H1 (cell line): ENCODE measurements around the genes PFKL, KRTAP10-5 and KRTAP12-1.

DNA sequence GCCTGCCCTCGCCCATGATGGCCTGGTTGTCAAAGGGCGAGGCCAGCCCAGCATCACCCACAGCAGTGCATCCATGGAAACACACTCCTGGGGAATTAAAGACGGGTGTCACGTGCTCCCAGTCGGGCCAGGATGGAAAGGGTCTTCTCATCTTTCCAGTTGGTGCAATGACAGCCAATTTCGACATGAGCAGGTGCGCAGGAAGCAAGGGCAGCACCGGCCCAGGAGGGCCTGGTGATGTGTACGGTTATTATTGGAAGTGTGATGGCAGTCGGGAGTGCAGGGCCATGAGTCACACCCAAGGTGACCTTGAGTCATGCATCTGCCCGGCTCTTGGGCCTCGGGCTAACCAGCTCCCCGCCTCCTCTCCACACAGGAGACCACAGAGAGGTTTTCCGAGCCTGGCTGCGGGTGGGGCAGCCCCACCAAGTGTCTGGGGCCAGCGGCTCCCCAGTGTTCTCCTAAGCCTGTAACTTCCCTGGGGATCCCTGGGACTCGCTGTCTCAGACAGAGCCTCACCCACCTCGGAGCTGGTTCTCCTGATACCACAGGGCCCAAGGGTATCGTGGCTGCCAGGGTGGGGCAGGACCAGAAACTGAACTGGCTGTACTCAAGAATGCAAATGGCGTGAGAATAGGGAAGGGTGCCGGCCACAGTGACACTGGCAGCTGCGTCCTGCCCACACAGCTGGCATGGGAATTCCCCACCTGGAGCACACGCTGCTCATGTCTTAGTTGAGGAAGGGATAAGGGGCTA lies 119.8 kb downstream of the SIK1 start:
- RRBS = no CpG with 5 or more reads among the region's 23 CpGs
CAGE:
- cytosol, long polyA plus RNA = no peak
- long polyA plus RNA = no peak
- nucleus, long polyA plus RNA = no peak

DNA sequence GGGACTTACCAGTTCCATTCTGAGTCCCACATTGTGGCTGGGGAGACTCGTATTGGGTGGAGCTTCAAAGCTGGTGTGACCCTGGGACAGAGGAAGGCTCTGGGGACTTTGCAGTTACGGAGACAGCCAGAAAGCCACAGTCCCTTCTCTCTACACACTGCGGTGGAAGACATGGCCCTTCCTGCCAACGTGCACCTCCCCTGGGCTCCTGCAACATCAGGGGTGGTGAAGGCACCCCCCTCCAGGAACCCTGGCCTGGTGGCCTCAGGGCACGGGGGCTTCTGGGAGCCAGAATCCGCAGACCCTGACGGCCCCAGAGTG lies 113.0 kb downstream of the SIK1 start:
- RRBS = no CpG with 5 or more reads among the region's 7 CpGs
CAGE:
- cytosol, long polyA plus RNA = no peak
- long polyA plus RNA = no peak
- nucleus, long polyA plus RNA = no peak

GRCh38 chr21:43731310-43732125 lies 12.6 kb downstream of the PDXK start:
- RRBS = no CpG with 5 or more reads among the region's 15 CpGs
CAGE:
- cytosol, long polyA plus RNA = no peak
- long polyA plus RNA = no peak
- nucleus, long polyA plus RNA = no peak

GRCh38 chr21:43733362-43734353 lies 14.7 kb downstream of the PDXK start:
- RRBS = no CpG with 5 or more reads among the region's 34 CpGs
CAGE:
- cytosol, long polyA plus RNA = no peak
- long polyA plus RNA = no peak
- nucleus, long polyA plus RNA = no peak

DNA sequence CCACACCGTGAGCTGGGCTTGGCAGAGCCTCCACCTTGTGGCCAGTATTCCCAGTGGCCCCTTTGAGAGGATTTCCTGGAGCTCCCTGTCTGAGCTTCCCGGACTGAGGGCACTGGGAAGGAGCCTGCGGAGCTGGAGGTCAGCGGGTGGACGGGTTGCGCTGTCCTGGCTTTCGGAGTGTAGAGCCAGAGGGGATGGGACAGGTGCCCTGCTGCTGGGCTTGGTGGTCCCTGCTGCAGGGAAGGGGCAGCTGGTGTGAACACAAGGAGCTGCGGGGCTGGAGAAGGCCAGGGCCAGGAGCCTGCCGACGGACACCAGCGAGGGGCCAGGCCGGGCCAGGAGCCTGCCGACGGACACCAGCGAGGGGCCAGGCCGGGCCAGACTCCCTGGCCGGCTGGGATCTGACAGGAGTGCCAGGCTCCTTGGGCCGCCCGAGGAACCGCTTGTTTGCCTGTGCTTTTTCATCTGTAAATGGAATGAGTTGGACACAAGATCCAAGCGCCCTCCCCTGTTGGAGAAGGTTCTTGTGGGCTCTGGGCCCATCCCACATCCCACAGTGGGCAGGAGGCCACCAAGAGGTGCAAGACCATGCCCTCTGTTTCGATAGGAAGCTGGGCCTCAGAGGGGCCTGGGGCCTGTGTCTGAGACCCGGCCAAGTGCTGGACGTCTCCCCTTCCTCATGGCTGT lies 18.6 kb downstream of the PDXK start:
- RRBS = 96% methylated on average over 4 of the region's 24 CpGs
CAGE:
- cytosol, long polyA plus RNA = no peak
- long polyA plus RNA = no peak
- nucleus, long polyA plus RNA = no peak

DNA sequence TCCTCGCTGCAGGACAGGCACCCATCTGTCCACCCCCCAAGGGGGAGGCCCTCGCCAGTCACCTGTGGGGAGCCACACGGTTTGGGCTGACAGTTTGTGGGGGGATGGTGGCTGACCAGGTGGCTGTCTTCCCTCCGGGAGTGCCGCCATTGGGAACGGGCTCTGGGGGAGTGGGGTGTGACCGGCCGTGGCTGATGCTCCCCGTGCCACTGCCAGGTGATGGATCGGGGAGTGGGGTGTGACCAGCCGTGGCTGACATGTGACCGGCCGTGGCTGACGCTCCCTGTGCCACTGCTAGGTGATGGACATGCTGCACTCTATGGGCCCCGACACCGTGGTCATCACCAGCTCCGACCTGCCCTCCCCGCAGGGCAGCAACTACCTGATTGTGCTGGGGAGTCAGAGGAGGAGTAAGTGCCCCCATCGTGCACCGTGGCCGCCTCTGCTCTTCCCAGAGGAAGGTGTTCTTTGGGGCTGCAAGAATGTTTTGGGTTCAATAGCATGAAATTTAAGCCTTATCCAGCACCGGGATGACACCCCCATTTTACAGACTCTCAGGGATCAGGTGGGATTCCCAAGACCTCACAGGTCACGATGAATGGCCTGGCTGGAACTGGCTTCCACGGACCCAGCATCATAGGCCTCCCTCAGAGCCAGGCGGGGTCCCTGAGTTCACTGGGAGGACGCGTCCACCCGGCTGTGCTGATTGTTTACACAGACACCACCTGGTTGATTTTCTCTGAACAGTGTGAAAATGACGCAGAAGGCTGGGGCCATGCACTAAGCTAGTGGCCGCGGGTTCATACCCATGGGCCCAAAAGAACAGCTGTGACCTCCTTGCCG lies 23.7 kb downstream of the CSTB start:
- RRBS = 90% methylated on average over 6 of the region's 32 CpGs
CAGE:
- cytosol, long polyA plus RNA = no peak
- long polyA plus RNA = no peak
- nucleus, long polyA plus RNA = no peak

- RRBS = 84% methylated on average over 10 of the region's 34 CpGs
CAGE:
- cytosol, long polyA plus RNA = no peak
- long polyA plus RNA = no peak
- nucleus, long polyA plus RNA = no peak
Measured at GRCh38 chr21:43811941-43812865, 22.8 kb downstream of the RRP1 start.

DNA sequence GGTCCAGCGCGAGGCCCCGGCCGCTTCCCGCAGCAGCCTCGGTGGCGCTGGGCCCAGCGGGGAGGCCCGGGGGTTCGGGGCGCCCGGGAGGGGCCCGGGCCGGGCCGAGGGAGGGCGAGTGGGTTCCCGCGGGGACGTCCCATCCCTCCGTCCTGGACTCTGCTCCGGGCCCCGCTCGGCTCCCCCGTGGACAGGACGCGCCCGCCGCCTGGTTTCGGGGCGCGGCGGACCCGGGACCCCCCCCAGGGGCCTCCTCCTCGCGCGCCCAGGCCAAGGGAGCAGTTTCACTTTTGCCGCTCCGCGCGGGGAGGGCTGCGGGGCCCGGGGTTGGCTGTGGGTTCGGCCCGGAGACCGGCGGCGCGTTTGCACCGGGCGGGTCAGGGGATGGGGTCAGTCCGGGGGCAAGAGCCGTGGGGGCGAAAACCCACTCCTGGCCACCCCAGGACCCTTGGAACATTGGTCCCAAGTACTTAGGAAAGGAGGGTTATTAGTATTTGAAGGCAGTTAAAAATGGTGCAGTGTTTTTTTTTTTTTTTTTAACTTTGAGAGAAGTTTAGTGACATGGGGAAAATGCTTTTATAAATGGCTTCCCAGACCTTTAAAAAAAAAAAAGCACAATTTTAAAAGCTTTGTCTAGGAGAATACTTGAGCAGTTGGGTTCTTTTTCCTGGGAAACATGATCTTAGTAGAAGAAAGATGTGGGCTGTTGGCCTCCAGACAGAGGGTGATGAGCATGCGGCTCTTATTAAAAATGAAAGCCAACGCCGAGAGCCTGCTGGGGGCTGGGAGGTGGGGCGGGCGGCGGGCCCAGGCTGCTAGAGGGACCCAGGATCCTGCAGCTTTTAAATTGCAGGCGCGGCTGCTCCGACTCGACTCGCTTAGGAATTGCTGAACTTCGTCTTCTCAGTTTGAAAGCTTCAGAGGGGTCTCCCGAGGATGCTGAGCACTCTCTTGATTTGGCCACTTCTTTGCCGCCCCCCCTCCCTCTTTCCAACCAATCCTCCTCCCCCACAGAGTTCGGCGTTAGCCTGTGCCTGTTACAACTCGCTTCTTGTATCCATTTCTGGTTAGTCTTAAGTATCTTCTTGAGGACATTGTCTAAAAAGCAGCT lies 932 bp downstream of the AGPAT3 start:
- RRBS = 3% methylated on average over 36 of the region's 70 CpGs
CAGE:
- cytosol, long polyA plus RNA = no peak
- long polyA plus RNA = no peak
- nucleus, long polyA plus RNA = no peak

- RRBS = no CpG with 5 or more reads among the region's 22 CpGs
CAGE:
- cytosol, long polyA plus RNA = no peak
- long polyA plus RNA = no peak
- nucleus, long polyA plus RNA = no peak
Measured at GRCh38 chr21:43921062-43921933, 56.3 kb downstream of the AGPAT3 start.

DNA sequence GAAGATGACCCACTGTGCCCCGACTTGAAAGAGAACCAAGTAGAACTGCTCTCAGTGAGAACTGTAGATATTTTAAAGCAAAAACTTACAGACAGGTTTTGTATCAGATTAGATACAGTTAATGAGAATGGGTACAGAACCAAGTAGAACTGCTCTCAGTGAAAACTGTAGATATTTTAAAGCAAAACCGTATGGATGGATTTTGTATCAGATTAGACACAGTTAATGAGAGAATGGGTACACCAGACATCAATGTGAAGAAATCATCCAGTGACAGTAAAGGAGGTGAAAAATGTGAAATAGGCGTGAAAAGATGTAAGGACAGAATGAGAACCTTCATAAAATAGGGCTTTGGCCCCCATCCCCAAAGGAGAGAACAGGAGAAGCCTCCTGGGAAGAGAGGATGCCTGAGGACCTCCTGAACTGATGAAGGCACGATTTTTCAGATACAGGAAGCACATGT lies 49.2 kb upstream of the TRAPPC10 start:
- RRBS = no CpG with 5 or more reads among the region's 4 CpGs
CAGE:
- cytosol, long polyA plus RNA = no peak
- long polyA plus RNA = no peak
- nucleus, long polyA plus RNA = no peak

GRCh38 chr21:44029541-44030211 lies 17.6 kb downstream of the TRAPPC10 start:
- RRBS = no CpG with 5 or more reads among the region's 10 CpGs
CAGE:
- cytosol, long polyA plus RNA = no peak
- long polyA plus RNA = no peak
- nucleus, long polyA plus RNA = no peak

- RRBS = under 1% methylated on average over 32 of the region's 99 CpGs
CAGE:
- cytosol, long polyA plus RNA = start-site peak on the plus strand at chr21:44300063-44300089, 688 reads
- long polyA plus RNA = start-site peak on the plus strand at chr21:44300070-44300117, 477 and 237 reads in 2 replicates
- nucleus, long polyA plus RNA = start-site peak on the plus strand at chr21:44300070-44300091, 535 reads
Measured at GRCh38 chr21:44299402-44300280, at the start of gene PFKL. PFKL (plus strand) TSS chr21:44300053.

GRCh38 chr21:44406553-44406823 lies 48.8 kb upstream of the LRRC3 start:
- RRBS = 94% methylated on average over 6 of the region's 15 CpGs
CAGE:
- cytosol, long polyA plus RNA = no peak
- long polyA plus RNA = no peak
- nucleus, long polyA plus RNA = no peak

DNA sequence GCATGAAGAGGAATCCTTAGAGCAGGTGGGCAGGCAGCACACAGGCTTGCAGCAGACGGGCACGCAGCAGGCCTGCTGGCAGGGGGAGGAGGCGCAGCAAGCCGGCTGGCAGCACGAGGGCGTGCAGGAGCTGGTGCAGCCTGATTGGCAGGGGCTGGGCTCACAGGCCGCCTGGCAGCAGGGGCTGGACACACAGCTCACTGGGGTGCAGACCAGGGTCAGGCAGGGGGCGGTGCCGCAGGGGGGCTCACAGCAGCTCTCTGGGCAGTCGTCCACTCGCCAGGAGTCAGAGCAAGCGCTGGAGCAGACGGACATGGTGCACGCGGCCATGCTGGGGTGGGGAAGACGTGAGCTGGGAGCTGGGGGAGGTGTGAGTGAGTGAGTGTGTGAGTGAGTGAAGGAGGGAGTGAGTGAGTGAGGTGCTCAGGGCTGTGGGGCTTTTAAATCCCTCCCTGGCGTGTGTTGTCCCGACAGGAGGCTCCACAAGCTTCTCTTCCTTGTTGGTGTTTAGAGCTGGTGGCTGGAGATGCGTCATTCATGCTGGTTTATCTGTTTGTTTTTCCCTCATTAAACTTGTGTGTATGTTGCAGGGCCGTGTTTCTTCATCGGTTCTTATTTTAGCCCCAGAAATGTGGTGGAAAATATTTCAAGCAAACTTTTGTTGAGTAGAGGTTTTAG lies at the start of gene KRTAP10-5:
KRTAP10-5 (minus strand) TSS at position 356 of the 678 bp plus-strand sequence.
- RRBS = no CpG with 5 or more reads among the region's 21 CpGs
CAGE:
- cytosol, long polyA plus RNA = no peak
- long polyA plus RNA = no peak
- nucleus, long polyA plus RNA = no peak

- RRBS = no CpG with 5 or more reads among the region's 20 CpGs
CAGE:
- cytosol, long polyA plus RNA = no peak
- long polyA plus RNA = no peak
- nucleus, long polyA plus RNA = no peak
Measured at GRCh38 chr21:44681920-44682457, at the start of gene KRTAP12-1. KRTAP12-1 (minus strand) TSS chr21:44682163.

DNA sequence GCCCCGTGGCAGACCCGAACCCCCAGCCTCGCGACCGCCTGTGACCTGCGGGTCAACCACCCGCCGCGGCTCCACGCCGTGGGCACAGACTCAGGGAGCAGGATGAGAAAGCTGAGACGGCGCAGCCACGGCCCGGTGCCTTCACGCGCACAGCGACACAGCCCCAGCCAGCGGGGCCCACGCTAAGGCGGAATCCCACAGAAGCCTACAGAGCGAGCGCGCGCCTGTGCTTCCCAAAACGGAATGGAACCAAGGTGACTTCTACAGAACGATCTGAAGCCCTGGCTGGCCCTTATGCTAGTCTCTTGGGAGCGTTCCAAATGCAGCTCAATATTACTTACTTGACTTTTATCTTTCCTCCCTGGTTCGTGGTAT lies 1.8 kb downstream of the TSPEAR start:
- RRBS = no CpG with 5 or more reads among the region's 29 CpGs
CAGE:
- cytosol, long polyA plus RNA = no peak
- long polyA plus RNA = no peak
- nucleus, long polyA plus RNA = no peak

DNA sequence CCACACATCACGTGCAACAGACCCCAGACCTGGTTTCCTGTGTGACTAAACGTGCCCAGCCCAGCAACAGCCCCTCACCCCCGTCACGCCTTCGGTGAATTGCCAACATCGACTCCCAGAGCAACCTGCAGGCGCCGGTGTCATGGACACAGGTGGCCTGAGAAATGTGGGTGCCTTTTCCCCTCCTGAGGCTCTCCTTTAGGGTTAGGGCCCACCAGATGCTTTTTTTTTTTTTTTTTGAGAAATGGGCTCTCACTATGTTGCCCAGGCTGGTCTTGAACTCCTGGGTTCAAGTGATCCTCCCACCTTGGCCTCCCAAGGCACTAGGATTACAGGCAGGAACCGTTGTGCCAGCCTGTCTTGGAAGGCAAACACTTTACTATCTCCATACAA lies 24.3 kb upstream of the SUMO3 start:
- RRBS = no CpG with 5 or more reads among the region's 9 CpGs
CAGE:
- cytosol, long polyA plus RNA = no peak
- long polyA plus RNA = no peak
- nucleus, long polyA plus RNA = no peak

DNA sequence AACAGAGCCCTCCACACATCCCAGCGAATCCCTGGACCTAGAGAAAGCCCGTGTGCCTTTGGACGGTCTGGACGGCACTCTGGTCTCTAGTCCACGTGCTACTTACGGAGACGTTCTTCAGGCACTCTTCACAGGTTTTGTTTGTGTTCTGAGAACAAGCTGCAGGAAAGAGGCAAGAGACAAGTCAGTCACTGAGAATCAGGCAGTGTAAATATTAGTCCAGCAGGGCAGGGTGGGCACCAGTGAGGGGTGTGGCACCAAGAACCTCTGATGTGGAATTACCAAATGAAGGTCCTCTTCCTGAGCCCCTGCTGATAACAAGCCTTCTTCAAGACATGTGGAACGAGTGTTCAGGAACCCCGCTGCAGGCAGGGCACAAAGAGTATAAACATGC lies 8.2 kb downstream of the PTTG1IP start:
- RRBS = no CpG with 5 or more reads among the region's 9 CpGs
CAGE:
- cytosol, long polyA plus RNA = no peak
- long polyA plus RNA = no peak
- nucleus, long polyA plus RNA = no peak

DNA sequence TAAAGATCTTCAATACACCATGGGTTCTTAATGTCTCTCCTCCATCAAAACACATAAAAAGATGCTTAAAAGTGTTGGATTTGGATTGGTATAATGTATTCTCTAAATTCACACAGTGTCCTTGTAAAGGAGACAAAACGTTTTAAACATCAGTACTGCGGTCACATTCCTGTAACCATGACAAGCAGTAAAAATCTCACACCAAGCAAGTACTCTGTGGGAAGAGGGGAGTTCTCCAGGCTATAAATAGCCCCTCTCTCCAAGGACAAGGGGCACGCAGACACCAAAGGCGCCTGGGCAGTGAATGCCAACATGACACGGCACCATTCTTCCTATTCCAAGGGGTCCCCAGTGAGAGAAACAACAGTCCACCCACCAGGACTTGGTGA lies 2.0 kb downstream of the PTTG1IP start:
- RRBS = no CpG with 5 or more reads among the region's 5 CpGs
CAGE:
- cytosol, long polyA plus RNA = no peak
- long polyA plus RNA = no peak
- nucleus, long polyA plus RNA = no peak

GRCh38 chr21:44873955-44874267 lies 421 bp upstream of the PTTG1IP start:
- RRBS = under 1% methylated on average over 18 of the region's 45 CpGs
CAGE:
- cytosol, long polyA plus RNA = no peak
- long polyA plus RNA = no peak
- nucleus, long polyA plus RNA = no peak